Thoracic aorta (tissue), 1 donor: ENCODE measurements around a stretch of chr9.

GRCh38 chr9:137605013-137605599 is 380 bp upstream of the ARRDC1 start:
- RAMPAGE, long total RNA, result no peak

- RAMPAGE, long total RNA, result no peak
These were observed 51.7 kb downstream of the EHMT1 start for GRCh38 chr9:137670256-137671195.

GRCh38 chr9:138022859-138023221 is 145.3 kb downstream of the CACNA1B start:
- RAMPAGE, long total RNA, result no peak